Right lobe of liver (tissue), 4 donors: ENCODE measurements around the genes SLC5A7 and MTLN.

DNA sequence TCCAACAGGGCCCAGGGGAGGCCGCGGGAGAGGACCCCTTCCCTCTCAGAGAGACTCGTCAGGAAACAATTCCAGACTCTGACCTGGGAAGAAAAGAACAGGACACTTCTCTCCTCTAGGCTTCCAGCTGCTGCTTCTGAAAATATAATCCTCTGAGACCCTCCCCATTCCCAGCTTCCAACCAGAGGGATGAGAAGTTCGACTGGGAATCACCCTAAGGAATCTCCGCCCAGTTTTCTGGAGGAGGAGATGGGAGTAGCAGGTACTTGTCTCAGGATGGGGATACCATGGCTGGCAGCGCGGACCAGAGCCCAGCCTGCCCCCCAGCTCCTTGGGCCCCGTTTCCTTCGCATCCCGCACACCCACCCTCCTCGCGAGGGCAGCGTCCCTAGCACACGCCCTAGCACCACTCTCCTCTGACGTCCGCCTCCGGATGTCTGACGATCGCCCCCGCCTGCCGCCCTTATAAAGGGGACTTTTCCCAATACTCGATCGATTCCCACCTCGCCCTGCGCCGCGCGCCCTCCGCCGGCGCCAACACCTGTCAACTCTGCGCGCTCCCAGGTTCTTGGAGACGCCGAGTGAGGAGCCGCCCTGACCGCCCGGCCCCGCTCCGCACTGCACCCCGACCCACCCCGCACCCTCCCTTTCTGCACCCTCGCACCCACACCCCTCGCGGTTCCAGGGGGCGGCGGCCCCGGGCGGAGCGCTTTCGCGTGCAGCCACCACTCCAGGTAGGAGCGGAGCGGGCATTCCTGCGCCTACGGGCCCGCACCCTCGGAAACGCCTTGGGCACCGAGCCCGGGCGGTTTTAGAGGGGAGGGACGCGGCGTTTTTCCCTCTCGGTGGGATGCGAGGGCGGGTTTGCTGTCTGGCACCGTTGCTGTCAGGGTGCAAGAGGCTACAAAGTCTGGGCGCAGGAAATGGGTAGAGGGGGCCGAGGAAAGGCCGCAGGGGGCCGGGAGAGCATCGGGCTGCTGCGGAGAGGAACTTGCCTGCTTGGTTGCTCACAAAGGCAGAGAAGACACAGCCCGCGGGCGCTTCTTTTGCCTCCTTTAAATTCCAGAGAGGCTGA, at the start of gene SLC5A7:
SLC5A7 (plus strand) TSS at position 495 of the 1,075 bp plus-strand sequence.
- PRO-cap, 4 experiments = no peak in any of the 4 experiments
- RAMPAGE, long total RNA, 2 experiments = no peak in any of the 2 experiments

- PRO-cap, 4 experiments = no peak in any of the 4 experiments
- RAMPAGE, long total RNA, 2 experiments = no peak in any of the 2 experiments
Observed at GRCh38 chr2:108606868-108607488, 72.7 kb downstream of the LIMS1 start.

GRCh38 chr2:108654691-108655266, 64.5 kb upstream of the RANBP2 start:
- PRO-cap, 4 experiments = peak in 4 of 4 experiments; most common plus-strand start chr2:108655037 (in 4)
- RAMPAGE, long total RNA, 2 experiments = no peak in any of the 2 experiments

DNA sequence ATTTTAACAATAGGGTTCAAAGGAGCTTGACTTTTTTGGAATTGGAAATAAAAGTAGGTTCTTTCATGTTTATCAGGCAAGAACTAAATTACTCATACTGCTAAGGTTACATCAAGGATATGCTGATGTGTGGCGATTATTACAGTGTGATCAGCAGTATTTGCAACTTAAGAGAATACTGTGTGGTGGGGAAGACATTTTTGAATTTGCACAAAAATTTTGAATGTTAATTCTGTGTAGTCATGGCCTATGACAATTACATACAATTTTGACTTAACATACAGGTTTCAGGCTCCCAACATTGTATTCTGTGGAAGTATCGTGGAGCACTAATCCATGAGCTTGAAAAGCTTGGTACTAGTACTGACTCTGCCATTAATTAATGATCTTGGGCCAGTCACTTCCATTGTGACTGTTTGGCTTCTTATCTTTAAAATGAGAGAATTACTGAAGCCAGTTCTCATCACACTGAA, 30.2 kb upstream of the CCDC138 start:
- PRO-cap, 4 experiments = no peak in any of the 4 experiments
- RAMPAGE, long total RNA, 2 experiments = no peak in any of the 2 experiments

DNA sequence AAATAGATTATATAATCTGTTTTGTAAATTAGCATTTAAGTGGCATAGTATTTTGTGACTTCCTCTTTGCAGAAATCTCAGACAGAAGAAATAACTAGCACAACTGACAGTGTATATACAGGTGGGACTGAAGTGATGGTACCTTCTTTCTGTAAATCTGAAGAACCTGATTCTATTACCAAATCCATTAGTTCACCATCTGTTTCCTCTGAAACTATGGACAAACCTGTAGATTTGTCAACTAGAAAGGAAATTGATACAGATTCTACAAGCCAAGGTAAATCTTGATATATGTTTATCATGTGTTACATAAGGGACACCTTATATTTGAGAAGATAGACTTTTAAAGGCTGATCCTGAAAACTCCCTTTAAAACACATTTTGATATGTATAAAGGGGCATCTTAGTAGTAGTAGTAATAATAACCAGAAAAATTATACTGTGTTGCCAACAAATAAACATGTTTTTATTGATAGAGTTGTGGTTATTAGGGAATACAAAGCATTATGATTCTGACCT, 10.9 kb upstream of the CCDC138 start:
- PRO-cap, 4 experiments = no peak in any of the 4 experiments
- RAMPAGE, long total RNA, 2 experiments = no peak in any of the 2 experiments

DNA sequence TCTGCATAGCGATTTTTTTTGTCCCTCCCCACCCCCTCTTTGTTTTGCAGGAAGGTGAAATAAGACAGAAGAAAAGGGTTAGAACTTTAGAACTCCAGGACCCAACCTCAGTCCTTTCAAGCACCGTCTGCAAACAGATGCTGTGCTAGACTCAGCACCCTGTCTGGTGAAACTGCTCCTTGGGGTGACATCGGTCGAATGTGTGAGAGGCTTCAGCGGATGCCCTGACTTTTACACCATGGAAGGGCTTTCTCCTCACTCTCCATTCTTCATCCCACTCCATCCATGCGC, 43.2 kb upstream of the EDAR start:
- PRO-cap, 4 experiments = peak in 1 of 4 experiments; most common plus-strand start position 110 of the sequence (in 1)
- RAMPAGE, long total RNA, 2 experiments = no peak in any of the 2 experiments

GRCh38 chr2:109185313-109185726, 56.3 kb downstream of the SH3RF3 start:
- PRO-cap, 4 experiments = no peak in any of the 4 experiments
- RAMPAGE, long total RNA, 2 experiments = no peak in any of the 2 experiments

DNA sequence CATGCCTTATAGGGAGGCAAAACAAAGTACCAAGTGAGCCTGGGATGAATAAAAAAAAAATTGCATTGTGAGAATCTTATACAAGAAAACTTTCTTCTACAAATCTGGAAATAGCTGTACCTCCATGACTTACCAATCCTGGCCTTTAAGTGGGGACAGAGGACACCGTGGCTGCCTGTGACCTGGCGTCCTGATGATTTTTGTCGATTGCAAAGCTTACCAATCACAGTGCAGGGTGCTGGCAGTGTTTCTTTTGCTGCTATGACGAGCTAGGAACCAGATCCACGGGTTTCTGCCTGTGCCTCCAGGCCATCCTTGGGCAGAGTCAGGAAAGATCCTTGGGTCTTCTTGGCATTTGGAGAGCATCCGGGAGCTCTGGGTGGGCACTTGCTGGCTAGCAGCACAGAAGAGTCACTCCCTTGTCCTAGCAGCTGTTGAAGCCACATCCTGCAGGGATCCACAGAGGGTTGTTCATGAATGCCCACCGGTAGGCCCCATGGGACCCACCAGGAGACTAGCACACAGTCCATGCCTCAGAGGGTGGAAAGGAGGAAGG, 206.0 kb downstream of the SEPTIN10 start:
- PRO-cap, 4 experiments = no peak in any of the 4 experiments
- RAMPAGE, long total RNA, 2 experiments = no peak in any of the 2 experiments

- PRO-cap, 4 experiments = no peak in any of the 4 experiments
- RAMPAGE, long total RNA, 2 experiments = no peak in any of the 2 experiments
Observed at GRCh38 chr2:109555833-109556359, 57.9 kb downstream of the SEPTIN10 start.

DNA sequence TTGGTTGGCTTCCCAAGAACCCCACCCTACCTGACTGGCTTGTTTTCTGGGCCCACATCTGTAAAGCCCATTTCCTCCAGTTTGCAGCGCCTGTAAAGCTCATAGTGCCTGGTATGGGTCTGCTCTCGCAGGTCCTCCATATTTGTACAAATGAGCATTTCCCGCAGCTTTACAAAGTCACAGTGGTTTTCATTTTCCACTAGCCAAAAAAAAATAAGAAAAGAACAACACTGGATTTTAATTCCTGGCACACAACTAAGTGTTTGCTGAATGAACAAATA, 49.5 kb downstream of the SEPTIN10 start:
- PRO-cap, 4 experiments = no peak in any of the 4 experiments
- RAMPAGE, long total RNA, 2 experiments = no peak in any of the 2 experiments

- PRO-cap, 4 experiments = no peak in any of the 4 experiments
- RAMPAGE, long total RNA, 2 experiments = no peak in any of the 2 experiments
Observed at GRCh38 chr2:109609763-109610202, 4.0 kb downstream of the SEPTIN10 start.

DNA sequence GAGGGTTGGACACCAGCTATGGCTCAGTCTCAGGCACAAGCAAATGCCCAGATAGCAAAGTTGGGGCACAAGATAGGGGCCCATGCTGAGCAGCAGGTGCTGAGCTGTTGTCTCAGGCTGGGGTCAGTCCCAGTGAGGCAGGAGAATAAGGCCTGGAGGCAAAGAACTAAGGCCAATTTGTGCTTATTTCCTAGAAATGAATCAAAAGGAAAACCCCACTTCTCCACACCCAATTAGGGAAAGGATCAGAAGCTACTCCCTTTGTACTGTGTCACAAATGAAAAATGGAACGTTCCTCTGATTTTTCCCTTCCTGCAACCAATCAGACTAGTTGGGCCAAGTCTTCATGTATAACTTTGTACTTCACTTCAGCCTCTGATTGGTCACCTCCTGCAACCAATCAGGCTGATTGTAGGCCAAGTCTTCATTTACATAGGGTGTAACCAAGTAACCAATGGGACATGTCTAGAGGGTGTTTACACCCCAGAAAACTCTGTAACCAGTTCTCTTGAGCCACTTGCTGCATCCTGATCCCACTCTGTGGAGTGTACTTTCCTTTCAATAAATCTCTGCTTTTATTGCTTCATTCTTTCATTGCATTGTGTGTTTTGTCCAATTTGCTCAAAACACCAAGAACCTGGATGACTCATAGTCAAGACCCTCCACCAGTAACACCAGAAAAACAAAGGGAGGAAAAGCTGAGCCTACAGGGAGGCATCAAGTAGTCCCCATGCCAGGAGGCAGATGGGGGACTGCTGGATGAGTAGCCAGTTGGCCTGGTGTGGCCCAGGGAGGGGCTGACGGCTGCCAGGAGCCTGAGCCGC, 45.9 kb downstream of the SOWAHC start:
- PRO-cap, 4 experiments = no peak in any of the 4 experiments
- RAMPAGE, long total RNA, 2 experiments = no peak in any of the 2 experiments

DNA sequence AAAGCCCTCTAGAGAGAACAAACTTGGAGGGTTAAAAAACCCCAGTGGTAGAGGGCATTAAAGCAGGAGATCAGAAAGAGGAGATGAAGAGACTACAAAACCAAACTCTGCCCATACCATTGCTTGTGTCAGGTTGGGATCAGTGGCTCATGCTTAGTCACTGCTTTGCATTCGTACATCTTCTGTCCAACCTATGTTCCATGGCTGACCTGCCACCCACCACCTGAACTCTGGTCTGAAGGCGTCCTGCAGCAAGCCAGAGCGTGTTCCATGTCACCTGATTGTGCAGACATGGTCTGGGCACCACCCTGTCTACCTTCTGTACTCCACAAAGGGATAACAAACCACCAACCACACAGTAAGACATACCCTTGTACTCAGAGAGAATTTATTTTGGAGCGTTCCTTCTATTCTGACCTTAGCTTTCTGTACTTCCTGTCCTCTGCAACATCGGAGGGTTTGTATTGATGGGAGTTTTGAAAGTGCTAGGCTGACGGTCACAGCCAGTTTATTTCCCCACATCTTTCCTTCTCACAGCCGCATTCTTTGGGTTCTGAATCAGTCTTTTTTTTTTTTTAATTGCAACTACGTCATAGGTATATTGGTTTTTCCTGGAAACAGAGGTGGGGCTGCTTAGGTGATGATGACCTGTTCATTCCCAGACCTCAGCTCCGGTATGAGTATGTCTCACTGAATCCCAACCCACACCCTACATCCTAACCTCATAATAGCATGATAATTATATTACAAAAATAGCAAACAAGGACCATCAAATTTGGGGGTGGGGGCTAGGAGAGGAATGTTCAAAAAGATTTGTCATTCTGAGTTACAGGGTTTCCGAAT, 88.3 kb downstream of the SOWAHC start:
- PRO-cap, 4 experiments = peak in 2 of 4 experiments; most common plus-strand start position 473 of the sequence (in 1); most common minus-strand start position 426 of the sequence (in 1)
- RAMPAGE, long total RNA, 2 experiments = no peak in any of the 2 experiments

DNA sequence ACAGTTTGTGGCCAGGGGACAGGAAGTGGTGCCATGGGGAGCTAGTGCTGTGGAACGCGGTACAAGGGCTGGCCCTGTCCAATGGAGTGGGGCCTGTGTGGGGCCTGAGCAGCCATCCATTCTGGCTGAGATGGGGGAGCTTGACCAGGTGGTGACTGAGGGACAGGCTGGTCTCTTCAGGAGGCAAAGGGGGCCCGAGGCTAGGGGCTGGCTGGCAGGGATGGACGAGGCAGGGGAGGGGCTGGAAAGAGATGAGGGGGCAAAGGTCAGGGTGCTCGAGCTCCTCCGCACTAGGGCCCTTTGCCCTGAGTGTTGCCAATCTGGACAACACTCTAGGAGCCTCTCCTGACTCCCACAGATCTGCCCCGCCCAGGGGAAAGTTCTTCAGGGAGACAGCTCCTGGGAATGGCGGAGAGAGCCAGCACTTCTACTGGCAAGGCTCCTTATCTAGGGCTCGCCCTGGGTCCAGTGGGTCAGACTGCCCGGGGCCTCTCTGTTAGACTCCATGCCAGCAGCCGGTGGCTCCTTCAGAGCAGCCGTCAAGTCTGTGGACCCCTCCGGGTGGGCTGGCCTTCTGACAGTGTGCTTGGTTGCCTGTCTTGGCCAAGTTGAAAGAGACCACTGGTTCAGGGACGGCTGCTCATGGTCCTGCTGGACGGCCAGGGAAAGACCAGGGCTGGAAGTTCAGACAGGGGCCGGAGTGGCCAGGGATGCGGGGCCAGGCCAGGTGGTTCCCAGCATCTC, 12.3 kb downstream of the MALL start:
- PRO-cap, 4 experiments = no peak in any of the 4 experiments
- RAMPAGE, long total RNA, 2 experiments = no peak in any of the 2 experiments

DNA sequence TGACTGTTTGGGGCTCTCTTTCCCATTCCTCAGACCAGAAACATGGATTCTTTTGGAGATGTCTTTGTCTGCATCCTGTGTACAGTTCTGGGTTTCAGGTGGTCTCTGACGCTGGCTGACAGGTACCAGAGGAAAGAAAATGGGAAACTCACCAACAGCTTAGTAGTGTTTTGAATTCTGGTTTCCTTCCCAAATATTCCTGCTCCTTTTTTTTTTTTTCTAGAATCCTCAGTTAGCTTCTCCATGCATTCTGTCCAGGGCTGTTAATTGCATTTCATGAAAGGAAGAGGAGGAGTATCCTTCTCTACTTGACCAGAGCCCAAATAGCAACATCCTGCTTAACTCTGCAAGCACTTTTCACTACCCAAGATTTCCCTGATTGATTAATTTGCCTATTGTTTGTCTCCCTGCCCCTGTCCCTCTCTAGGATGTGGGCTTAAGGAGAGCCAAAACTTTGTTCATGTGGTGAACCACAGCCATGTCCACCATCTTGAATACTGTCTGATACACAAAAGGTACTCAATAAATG, 2.3 kb upstream of the MALL start:
- PRO-cap, 4 experiments = no peak in any of the 4 experiments
- RAMPAGE, long total RNA, 2 experiments = no peak in any of the 2 experiments

- PRO-cap, 4 experiments = no peak in any of the 4 experiments
- RAMPAGE, long total RNA, 2 experiments = no peak in any of the 2 experiments
Observed at GRCh38 chr2:110170076-110170701, 34.6 kb downstream of the NPHP1 start.

DNA sequence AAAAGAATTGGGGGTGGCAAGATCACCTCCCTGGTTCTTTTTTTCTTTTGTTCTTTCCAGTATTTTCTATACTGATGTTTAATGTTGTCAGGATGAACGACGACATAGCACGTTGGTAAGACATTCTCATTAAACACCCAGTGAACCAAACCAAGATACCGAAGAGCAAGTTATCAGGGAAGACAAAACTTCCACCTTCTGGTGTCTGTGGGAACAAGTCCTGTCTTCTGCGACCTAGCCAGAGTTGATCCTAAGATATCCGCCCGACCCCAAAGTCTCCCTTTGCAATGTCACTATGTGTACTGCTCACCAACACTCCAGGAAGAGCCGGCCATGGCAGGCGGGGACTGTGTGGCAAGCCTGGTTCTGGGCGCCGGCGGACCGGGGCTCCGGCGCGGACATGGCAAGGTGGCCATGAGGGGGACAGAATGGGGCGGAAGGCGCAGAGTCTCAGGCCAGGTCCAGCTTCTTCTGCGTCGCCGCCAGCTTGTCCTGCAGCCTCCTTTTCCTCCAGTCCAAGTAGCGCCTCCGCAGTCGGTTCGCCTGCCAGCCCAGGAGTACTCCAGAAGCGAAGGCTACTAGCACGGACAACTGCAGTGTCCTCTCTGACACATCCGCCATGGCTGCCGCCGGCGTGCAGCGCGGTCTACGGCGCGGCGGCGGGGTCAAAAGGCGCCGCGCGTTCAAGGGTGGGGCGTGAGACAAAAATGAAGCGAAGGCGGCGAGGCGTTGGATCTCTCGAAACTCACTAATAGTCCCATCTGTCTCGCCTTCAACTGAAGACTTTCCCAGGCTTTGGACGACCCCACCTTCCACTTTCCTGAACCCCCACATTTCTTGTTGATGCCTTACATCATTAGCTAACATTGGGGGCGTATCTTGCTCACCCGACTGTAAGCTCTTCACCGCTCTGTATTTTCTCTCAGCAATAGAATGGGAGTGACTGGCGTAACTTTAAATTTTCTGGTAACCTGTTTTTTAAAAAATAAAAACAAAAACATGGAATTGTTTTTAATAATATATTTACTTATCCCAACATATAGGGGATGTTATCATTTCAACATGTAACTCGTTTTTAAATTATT, at the start of gene MTLN:
MTLN (minus strand) TSS at position 643 of the 1,085 bp plus-strand sequence.
- PRO-cap, 4 experiments = peak in 4 of 4 experiments; most common plus-strand start position 697 of the sequence (in 1); most common minus-strand start position 643 of the sequence (in 4)
- RAMPAGE, long total RNA, 2 experiments = start-site peak on the minus strand in 2 of 2 experiments, centred at positions 630 to 633 of the sequence, 365 to 1,126 reads per replicate

DNA sequence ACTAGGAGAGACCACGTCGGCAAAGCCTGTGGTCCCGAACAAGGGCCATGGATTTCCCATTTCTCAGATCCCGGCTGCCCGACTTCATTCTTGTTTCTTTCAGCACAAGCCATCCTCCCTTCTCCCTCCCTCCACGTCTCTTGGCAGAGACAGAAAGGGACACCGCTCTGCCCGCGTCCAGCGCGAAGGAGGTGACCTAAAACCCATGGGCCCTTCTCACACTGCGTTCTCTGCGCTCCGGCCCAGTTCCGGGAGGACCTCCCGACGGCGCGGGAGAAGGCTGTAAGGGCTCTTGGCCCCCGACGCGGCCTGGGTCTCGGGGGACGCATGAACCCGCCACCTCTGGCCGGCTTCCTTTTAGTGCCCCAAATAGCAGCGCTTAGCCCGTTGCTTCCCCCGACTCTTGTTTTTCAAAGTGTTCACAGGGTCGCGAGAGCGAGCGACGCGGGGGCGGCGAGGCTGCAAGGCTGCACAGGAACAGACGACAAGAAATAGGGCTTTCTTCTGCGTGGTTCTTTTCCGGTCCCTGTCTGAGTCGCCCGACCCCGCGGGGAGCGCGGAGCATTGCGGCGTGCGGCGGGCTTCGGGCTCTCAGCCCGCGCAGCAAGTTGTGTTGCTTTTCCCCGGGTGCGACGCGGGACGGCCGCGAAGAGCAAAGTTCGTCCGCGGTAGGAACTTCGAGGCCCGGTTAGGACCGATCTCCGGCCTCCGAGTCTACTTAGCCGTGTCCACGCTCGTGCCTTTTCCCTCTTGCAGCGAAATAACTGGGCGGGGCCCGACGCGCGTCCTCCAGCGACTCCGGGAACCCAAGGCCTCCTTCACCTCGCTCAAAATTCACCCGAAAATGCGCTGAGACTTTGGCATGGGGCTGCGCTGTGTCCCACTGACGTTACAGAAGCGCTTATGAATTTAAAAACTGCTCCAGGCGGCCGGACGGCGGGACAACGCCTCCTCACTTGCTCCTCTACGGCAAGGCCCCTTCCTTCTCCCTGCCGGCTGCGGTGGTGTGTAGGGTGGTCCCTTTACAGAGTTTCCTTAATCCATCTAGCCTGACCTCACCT, 1.8 kb upstream of the BCL2L11 start:
- PRO-cap, 4 experiments = no peak in any of the 4 experiments
- RAMPAGE, long total RNA, 2 experiments = no peak in any of the 2 experiments

DNA sequence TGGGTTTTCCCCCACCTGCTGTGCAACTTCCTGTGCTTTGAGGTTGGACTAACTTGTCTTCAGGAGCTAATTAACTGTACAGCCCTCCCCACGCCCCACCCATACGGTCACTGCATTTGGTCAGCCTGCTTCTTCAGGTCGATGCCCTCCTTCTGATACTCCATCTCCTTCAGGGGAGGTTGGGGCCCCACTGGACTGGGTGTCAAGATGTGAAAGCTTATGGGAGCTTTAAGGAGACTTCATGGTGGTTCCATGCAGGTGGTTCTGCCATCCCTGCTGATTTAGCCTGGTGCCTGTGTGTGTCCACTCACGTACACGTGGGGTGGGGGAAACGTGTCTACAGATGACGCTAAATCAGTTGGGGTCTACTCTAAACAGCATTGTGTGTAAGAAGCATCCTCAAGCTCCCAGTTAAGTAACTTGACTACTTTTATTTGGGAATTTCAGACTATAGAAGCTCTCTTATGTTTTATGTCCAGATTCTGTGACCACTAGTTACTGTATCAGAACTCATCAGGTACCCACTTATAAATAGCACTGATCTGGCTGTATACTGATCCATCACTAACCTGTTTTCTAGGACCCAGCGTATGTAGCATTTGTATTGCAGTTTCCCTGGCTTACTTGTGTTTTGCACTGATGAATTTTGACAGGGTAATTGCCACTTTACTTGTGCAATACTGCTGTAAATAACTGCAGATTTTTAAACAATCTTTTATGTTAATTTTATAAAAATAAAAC, 47.1 kb downstream of the BCL2L11 start:
- PRO-cap, 4 experiments = no peak in any of the 4 experiments
- RAMPAGE, long total RNA, 2 experiments = start-site peak on the plus strand in 1 of 2 experiments, centred at position 158 of the sequence, 9 reads per replicate

DNA sequence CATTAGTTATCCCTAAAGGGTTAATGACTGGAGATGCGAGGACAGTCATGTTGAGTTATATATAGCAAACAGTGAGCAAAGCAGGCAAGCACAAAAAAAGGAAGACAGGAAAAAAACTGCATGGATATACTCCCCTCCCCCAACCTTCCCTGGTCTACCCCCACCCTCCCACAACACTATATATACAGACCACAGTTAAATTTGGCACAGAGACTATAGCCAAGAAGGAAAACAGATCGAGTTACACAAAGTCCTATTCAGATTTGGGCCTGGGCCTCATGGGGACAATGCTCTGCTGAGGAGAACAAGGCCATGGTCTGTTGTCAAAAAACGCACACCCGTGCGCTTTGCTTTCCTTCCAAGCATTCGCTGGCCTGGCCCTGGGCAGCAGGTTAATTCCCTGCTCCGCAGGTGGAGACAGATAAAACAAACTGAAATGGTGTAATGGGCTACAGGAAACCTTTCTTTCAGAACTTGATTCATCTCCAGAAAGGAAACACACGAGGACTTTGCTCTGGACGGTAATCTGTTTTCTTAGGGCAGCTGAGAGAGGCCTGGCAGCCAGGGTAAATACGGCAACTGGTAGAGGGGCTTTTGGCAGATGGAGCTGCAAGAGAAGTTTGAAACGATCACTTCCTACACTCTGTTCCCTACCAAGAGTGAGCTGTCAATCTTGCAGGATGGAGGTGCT, 256.3 kb downstream of the BCL2L11 start:
- PRO-cap, 4 experiments = no peak in any of the 4 experiments
- RAMPAGE, long total RNA, 2 experiments = no peak in any of the 2 experiments